Non-pigmented ciliary epithelial cell (primary cell): ENCODE results near the gene RANBP3L.

DNA sequence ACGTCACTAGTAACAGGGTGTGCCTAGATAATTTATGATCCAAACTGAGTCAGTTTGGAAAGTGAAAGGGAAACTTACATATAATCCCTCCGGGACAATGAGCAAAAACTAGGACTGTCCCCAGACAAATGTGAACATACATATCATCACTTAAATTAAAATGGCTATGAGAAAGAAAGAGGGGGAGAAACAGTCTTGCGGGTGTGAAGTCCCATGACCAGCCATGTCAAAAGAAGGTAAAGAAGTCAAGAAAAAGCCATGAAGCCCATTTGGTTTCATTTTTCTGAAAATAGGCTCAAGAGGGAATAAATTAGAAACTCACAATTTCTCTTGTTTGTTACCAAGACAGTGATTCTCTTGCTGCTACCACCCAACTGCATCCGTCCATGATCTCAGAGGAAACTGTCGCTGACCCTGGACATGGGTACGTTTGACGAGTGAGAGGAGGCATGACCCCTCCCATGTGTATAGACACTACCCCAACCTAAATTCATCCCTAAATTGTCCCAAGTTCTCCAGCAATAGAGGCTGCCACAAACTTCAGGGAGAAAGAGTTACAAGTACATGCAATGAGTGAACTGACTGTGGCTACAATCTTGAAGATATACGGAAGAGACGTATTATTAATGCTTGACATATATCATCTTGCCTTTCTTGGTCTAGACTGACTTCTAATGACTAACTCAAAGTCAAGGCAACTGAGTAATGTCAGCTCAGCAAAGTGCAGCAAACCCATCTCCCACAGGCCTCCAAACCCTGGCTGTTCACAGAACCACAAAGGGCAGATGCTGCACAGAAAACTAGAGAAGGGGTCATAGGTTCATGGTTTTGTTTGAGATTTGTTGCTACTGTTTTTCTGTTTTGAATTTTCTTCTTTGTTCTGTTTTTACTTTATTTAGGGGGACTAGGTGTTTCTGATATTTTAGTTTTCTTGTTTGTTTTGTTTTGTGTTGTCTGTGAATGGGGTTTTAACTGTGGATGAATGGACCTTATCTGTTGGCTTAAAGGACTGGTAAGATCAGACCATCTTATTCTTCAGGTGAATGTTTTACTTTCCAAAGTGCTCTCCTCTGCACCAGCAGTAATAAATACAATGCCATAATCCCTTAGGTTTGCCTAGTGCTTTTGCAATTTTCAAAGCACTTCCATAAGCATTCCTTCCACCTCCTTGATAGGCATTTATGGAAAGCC is 20.8 kb downstream of the IL7R start:
- RRBS, result no CpG with 5 or more reads among the region's 9 CpGs

DNA sequence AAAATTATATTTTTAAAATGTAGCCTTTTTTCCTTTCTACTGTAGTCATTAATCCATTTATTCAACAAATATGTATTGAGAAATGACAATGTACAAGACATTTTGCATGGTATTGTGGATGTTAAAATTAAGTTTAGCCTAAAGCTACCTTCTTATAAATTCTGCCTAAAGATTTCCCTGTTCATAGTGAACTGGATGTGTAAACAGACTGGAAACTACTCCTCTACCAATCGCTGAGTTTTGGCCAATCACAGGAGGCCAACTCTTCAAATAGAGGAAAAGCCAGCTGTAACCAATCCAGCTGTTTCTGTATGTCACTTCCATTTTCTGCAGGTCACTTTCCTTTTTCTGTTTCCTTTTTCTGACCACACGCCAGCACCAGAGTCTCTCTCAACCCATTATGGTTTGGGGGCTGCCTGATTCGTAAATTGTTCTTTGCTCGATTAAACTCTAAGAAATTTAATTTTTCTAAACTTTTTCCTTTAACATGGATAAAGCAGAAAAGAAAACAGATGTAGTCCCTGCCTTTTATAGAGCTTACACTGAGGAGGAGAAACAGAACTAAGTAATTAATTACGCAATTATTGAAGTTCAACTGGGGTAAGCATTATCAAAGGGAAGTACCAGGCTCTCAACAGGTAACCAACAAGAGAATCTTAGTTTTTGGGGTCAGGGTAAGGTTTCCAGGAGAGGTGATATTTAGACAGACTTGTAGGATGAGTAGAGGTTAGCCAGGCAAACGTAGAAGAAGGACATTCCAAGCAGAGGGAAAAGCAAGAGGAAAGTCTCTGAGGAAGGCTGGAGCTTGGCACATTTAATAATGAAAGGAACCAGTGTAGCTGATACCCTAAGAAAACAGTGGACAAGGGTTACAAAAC is 27.7 kb downstream of the RANBP3L start:
- RRBS, result no CpG with 5 or more reads among the region's 6 CpGs

DNA sequence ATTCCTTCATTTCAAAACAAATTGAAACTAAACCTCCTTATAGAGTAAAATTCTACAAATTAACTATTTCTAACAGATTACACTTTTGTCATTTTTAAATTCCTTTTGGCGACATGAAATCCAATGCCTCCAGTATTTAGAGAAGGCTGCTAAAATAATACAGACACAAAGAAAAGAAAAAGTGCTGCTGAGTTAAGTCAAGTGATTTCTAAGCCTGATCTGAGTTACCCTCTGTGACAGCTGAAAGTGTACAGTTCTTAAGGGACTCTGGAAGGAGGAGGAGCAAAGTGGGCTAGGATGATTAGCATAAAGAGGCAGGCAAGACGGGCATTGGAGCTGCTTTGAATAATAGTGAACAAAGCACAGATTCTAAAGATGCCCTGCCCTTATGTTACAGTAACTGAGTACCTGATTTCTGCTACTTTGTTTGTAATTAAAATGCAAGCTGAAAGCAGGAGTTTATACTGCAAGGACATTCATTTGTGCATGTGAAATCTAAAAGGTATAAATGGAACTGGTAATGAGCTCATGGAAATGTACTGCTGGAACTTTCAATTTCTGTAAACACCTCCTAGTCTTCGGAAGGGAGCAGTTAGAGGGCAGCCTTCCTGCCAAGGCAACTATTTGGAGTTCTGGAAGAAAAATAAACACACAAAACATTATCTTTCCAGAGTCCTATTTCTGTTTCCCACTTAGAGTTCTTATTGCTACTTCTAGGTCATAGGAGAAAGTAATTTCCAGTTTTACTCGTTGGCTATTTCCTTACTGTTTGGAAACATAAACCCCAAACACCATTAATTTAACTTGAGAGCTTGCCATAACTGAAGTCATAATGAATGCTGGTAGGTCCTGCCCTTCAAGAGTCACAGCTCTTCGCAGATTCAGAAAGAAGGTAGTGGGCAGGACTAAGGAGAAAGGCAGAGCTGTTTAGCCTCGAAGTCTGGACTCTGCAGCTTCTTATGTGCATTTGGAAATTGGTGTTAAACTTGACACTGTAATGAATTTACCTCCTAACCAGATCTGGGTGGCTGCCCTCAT is at the start of gene RANBP3L:
Gene RANBP3L (minus strand): TSS at position 235 of the 1,038 bp plus-strand sequence.
- RRBS, result no CpG with 5 or more reads among the region's 6 CpGs

DNA sequence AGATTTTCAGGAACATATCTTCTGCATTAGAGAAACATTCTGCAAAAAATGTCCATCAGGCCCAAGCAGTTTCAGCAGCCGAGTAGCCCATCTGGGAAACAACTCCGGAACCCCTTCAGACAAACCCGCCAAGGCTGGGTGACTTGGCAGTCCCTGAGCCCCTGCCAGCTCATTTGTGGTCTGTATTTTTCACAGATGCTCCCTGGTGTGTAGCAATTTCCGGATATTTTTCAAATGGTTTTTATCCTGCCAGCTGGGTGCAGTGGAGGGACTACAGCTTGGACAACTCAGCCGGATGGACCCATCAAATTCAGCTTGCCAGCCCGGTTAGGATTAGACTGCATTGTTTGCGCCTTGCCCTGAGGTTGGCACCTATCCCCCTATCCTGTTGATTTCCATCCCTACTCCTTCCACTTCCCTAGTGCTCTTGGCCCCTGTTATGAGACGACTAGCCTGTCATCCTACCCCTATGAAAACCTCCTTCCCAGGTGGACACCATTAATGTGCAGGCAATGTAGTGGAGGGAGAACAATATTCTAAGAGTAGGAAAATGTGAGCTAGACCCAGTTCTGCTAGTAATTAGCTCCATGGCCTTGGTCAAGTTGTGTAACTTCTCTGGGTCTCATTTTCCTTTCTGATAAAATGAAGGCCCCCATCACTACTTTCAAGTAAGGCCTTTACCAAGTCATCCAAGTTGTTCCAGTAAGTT is 102.4 kb upstream of the RANBP3L start:
- RRBS, result 38% methylated on average over 2 of the region's 8 CpGs

DNA sequence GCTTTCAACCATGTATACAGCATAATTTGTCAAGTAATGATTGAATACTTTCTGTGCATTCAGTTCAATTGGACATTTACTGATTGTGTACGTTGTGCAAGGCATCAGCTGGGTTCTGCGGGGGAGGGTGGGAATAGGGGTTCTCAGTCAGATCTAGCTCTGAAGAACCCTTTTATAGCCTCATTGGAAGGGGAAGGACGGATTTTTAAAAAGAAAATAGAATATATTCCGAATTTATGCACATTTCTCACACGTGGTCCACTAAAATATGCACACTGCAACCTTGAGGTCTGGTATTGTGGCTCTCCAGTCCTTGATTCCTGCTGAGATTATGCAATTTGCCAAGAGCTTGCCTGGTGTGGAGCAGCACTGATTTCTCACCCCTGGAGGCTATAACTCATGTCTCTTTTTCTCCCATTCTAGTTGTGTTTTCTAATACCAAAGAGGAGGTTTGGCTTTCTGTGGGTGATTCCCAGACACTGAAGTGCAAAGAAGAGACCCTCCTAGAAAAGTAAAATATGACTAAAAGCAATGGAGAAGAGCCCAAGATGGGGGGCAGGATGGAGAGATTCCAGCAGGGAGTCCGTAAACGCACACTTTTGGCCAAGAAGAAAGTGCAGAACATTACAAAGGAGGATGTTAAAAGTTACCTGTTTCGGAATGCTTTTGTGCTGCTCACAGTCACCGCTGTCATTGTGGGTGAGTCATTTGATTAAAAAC is 1.7 kb downstream of the SLC1A3 start:
- RRBS, result no CpG with 5 or more reads among the region's 9 CpGs

- RRBS, result no CpG with 5 or more reads among the region's 3 CpGs
Measured at GRCh38 chr5:36648346-36648610, 41.9 kb downstream of the SLC1A3 start.

GRCh38 chr5:36878695-36879231 is 2.2 kb downstream of the NIPBL start:
- RRBS, result no CpG with 5 or more reads among the region's 12 CpGs

GRCh38 chr5:36997408-36998197 is 121.0 kb downstream of the NIPBL start:
- RRBS, result no CpG with 5 or more reads among the region's 5 CpGs

- RRBS, result no CpG with 5 or more reads among the region's 1 CpG
Measured at GRCh38 chr5:37197584-37197922, 51.6 kb downstream of the CPLANE1 start.

DNA sequence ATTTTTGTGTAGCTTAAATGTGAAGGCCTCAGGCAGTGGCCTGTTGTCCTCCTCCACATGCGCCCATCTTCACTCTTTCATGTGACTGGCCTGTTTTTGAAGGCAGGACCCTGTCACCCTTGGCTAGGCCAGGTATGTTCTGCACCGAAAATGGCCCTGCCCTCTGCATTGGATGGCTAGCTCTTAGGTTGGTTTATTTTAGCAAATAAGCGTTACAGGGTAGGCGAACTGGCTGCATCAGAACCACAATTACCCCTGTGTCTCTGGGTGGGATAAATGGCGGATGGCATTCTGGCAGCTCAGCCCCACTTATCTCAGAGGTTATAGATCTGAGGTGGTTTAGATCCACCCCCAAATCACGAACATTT is 738 bp upstream of the CPLANE1 start:
- RRBS, result no CpG with 5 or more reads among the region's 6 CpGs

GRCh38 chr5:38285606-38286124 is 27.3 kb downstream of the EGFLAM start:
- RRBS, result no CpG with 5 or more reads among the region's 5 CpGs

DNA sequence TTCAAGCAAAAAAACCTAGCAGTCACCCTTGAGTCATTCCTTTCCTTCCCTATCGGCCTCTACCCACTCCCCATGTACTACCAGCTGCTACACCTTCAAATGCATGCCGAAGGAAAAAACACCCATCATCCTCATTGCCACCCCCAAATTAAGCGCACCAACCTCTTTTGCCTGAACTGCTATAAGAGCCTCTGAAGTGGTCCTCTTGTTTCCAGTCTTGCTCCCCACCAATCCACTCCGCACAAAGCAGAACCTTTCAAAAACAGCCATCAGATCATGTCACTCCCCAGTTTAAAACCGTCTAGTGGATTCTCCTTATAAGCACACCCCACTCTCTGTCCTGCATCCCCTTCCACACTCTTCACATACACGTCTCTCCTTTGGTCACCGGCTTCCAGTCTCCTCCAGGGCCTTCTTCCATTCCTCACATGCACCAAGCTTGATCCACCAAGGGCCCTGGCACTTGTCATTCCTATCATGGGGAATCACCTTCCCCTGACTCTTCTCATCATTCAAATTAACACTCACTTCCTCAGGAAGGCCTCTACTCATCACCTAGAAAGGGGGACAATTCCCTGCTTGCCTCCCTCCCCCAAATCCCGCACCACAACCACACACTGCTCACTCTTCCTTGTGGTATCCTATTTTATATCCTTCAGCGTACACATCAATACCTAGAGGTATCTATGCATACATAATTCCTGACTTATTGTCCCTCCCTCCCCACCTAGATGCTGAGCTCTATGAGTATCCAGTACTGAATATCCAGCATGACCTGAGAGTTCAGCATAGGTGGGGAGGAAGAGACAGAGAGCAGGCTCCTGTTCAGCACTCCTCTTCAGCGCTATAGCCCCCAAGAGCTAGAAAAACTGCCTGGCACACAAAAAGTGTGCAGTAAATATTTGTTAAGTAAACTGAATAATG is 12.2 kb downstream of the LIFR start:
- RRBS, result no CpG with 5 or more reads among the region's 10 CpGs

DNA sequence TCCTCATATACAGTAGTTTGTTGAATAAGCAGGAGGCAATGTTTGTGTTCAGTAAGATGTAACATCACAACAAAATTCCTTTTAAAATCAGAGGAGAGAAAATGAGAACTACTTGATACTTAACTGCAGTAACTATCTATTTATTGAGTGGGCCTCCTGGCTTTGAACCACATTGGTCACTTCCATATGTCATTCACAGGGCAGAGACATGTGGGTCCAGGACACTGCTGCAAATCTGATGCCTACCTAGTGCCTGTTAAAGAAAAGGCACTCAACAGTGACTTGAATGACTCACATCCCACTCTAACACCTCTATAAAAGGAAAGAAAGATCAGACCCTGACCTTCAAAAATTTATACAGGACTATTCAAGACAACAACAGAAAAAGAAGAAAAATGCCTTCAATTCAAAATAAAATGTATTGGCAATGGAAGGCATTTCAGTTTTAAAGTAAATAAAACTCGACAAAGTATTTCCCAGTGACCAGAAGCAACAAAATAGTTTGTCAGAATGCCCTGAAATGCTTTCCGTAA is 8.1 kb downstream of the LIFR start:
- RRBS, result no CpG with 5 or more reads among the region's 2 CpGs

GRCh38 chr5:38594882-38595739 is 38.7 kb upstream of the LIFR start:
- RRBS, result no CpG with 5 or more reads among the region's 7 CpGs

DNA sequence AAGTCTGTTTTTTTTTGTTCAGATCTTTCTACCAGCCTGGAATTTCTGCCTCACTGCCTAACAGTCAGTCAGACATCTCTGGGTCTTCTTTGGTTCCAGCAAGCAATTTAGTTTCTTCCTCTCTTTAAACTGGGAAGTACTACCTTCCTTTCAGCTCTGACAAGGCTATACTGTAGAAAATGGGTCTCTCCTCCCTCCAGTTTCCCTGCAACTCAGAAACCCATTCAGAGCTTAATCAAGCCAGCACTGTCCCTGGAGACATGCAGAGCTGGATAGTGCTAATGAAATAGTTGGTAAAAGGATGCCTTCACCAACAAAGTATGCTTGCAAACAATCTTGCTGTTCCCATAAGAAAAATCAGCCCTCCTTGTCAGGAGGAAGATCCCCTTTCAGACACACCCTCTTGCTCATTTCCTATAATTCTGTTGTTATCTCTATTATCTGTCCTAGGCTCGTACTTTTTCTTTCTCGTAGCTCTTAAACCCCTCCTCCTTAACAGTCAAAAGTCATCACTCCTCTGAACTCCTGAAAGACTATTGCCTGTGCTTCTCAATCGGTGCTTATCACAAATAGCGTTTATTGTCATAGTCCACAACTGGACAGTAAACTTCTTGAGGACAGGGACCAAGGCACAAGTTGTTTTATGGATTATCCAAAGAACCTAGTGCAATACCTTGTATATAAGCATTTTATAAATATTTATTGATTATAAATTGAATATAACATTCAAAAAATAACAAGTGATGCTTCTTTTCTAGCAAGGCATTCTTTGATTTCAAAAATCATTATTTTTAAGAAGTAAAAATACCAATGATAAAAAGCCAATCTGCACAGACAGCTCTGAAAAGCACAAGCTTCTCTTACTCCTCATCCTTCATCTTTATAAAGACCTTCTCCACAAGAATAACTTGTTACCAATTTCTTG is 9.8 kb upstream of the OSMR start:
- RRBS, result no CpG with 5 or more reads among the region's 4 CpGs

GRCh38 chr5:39069524-39070200 is 4.5 kb downstream of the RICTOR start:
- RRBS, result no CpG with 5 or more reads among the region's 4 CpGs

- RRBS, result 65% methylated on average over 2 of the region's 12 CpGs
Measured at GRCh38 chr5:39362360-39363067, 1.8 kb downstream of the C9 start.

DNA sequence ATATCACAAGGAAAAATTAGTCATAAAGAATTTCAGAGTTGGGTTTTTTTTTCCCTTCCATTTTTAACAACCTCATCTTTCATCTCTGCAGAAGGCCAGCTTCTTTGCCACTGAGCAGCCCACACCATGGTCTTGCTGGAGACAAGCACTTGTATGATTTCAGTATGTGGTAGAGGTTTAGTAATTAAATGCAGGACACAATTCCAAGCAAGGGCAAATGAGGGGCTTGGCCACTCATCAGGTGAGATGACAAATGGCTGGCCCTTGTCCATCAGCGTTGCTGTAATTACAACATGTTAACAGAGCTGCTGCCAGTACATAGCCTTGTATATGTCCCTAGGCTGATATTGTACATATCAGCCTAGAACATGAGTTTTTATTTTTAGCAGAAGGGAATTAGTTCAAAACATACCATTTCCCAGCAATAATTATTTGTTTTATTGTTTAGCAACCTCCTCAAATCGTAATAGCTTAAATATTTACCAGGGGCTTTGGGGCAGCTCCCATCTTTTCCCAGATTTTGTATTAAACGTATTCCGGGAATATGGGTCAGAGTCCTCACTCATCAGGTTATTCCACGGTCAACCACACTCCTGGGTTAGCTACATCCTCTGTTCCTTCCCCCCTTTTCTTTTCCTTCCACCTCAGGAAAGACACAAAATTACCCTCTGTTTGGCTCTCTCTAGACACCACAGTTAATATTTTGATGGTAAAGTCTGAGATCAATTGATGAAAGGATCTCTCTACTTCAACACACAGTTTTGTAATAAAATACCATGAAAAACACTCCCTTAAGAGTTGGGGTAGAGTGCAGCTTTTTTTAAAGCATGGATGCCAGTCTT is 5.1 kb upstream of the C9 start:
- RRBS, result no CpG with 5 or more reads among the region's 5 CpGs

GRCh38 chr5:39760979-39761297 is 336.2 kb upstream of the DAB2 start:
- RRBS, result no CpG with 5 or more reads among the region's 2 CpGs